Bronchus fibroblast of lung (primary cell): ENCODE measurements around the genes ACOT2, DLST and MLH3.

- RAMPAGE, long total RNA: start-site peak on the plus strand at chr14:73569286-73569294, 17 and 14 reads in 2 replicates
These were observed at the start of gene ACOT2 for GRCh38 chr14:73569010-73569644. ACOT2 (plus strand) TSS chr14:73569213.

GRCh38 chr14:73570104-73570349 is 1.0 kb downstream of the ACOT2 start:
- RAMPAGE, long total RNA: no peak

- RAMPAGE, long total RNA: no peak
These were observed 9.4 kb upstream of the ACOT4 start for GRCh38 chr14:73582298-73582596.

- RAMPAGE, long total RNA: no peak
These were observed 22.8 kb upstream of the PNMA1 start for GRCh38 chr14:73736795-73737642.

GRCh38 chr14:73737880-73738295 is 22.2 kb downstream of the MIDEAS start:
- RAMPAGE, long total RNA: no peak

DNA sequence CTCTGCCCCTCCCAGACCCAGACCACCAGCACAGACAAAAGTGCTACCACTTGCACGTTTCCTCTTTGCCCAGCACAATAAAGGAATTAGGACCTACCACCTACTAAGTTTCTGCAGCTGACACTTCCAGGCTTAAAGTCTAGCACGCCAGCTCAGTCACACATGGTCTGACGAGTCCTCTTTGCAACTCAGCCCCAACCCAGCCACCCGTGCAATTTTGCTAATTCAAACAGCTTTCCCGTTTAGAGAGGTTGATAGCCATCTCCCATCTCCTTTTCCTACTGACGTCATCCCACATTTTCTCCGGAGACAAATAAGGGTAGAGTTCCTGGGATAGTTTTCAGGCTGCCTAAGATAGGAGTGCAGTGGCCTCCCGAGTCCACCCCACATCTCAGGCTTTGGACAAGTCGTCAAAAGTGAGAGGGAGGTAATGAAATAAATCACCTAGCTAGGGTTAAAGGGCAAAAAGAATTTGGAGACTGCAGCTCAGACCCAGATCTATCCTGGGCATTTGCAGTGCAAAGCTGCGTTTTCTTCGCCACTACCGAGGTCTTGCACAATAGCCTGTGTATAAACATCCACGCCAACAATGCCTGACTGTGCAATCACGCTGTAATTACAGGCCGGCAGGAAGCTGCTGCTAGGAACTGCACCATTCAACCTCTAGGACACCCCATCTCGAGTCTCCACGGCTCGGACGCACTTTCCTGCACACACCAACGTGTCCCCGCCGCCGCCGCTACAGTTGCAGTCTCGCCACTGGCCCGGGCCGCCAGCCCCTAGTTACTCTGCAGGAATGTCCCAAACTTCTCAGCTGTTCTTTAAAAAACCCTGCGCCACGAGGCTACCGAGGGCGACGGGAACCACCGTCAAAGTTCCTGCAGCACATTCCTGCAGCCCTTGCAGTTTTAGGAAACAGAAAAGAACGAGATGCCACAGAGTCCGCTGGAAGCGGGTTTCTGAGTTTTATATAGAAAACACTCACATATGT is 25.6 kb upstream of the MIDEAS start:
- RAMPAGE, long total RNA: no peak

- RAMPAGE, long total RNA: no peak
These were observed 23.1 kb downstream of the ENTPD5 start for GRCh38 chr14:73995768-73996600.

- RAMPAGE, long total RNA: no peak
These were observed 49.2 kb downstream of the LIN52 start for GRCh38 chr14:74133670-74134717.

GRCh38 chr14:74500018-74501107 is 6.8 kb downstream of the ISCA2 start:
- RAMPAGE, long total RNA: no peak

DNA sequence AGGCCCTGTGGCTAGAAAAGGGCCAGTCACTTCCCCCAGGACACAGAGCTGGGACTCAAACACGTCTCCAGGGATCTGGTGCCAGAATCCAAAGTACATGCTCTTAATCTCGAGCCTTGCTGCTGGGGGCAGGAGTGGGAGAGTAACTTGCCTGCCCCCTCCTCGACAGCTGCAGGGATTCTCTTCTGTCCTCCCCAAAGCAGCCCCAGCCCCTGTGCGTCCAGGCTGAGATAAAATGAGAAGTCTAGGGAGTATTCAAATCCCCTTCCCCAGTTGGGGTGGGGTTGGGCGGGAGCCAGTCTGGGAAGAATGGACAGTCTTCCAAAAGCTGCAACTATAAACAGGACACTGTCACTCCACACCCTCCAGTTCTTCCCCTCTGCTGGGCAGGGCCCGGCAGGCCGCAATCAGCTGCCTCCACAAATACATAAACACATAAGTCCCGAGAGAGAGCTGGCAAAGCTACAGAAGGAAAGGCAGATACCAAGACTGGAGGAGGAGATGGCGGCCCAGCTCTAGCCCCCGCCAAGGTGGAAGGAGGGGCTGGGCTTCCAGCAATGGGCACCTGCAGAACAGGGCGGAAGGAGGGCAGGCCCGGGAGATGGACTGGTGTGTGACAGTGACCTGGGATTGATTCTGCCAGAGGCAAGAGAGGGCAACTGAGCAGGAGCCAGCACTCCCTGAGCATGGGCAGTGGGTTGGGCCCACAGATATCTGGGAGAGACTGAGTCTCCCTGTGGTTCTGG is 12.7 kb downstream of the LTBP2 start:
- RAMPAGE, long total RNA: no peak

GRCh38 chr14:74792566-74793056 is 29.5 kb downstream of the YLPM1 start:
- RAMPAGE, long total RNA: no peak

DNA sequence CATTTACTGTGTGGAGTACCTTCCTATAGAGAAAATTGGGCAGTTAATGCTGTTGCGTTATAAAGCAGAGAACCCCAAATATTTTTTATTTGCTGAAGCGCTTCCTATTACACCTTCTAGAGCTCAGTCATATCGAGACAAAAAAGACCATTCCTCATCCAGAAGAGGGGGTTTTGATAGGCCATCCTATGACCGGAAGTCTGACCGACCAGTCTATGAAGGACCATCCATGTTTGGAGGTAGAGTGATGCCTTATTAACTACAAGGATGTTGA is 48.3 kb downstream of the YLPM1 start:
- RAMPAGE, long total RNA: no peak

GRCh38 chr14:74881504-74882075 is at the start of gene DLST:
DLST (plus strand) TSS chr14:74881916.
- RAMPAGE, long total RNA: start-site peak on the plus strand at chr14:74881922-74881951, 67 and 132 reads in 2 replicates

DNA sequence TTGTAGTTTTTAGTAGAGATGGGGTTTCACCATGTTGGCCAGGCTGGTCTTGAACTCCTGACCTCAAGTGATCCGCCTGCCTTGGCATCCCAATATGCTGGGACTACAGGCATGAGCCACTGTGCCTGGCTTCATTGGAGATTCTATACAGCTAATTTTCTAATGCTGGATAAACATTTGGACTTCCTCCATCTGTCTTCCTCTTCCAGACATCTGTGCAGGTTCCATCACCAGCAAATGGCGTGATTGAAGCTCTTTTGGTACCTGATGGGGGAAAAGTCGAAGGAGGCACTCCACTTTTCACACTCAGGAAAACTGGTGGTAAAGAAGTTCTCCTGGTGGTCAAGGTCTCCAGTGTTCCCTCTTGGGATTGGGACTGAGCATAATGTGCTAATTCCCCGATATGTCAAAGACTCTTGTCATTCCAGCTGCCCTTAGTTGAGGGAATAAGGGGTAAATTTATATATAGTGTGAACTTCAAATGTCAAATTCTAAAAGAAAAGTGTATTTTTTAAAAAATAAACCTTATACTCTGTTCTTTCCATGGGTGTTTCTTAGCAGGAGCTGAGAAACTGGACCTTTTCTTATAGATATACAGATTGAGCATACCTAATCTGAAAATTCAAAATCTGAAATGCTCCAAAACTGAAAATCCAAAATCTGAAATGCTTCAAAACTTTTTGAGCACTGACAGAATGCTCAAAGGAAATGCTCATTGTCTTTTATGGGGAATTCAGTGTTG is 9.3 kb downstream of the DLST start:
- RAMPAGE, long total RNA: no peak

DNA sequence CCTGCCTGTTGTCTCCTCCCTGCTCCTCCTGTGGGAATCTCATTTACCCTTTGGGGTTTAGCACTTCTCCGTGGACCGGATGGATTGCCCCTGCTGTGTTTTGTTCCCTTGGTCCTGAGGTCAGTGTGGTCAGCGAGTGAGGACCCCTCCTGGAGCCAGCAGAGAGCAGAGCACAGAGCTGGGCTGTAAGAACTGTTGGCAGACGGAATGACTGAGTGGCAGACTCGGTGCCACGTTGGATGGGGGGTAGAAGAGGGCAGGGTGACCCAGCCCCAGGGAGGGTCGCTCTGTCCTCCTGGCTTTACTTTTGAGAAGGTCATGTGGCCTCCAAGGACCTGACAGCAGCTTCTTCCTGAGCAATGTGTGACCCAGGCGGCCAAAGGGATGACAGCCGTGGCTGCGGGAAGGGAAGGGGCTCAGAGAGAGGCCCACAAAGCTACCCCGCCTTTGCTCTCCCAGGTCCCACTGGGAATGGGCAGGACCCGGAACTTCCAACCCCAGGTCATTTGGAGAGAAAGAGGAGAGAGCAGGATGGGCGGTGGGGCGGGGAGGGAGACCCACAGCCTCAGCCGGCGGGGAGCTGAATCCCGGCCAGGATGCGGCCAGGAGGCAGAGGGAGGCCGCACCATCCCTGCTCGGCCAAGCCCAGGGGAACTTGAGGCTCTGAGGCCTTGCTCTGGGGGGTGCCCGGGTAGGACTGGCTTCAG is 613 bp downstream of the RPS6KL1 start:
- RAMPAGE, long total RNA: no peak

DNA sequence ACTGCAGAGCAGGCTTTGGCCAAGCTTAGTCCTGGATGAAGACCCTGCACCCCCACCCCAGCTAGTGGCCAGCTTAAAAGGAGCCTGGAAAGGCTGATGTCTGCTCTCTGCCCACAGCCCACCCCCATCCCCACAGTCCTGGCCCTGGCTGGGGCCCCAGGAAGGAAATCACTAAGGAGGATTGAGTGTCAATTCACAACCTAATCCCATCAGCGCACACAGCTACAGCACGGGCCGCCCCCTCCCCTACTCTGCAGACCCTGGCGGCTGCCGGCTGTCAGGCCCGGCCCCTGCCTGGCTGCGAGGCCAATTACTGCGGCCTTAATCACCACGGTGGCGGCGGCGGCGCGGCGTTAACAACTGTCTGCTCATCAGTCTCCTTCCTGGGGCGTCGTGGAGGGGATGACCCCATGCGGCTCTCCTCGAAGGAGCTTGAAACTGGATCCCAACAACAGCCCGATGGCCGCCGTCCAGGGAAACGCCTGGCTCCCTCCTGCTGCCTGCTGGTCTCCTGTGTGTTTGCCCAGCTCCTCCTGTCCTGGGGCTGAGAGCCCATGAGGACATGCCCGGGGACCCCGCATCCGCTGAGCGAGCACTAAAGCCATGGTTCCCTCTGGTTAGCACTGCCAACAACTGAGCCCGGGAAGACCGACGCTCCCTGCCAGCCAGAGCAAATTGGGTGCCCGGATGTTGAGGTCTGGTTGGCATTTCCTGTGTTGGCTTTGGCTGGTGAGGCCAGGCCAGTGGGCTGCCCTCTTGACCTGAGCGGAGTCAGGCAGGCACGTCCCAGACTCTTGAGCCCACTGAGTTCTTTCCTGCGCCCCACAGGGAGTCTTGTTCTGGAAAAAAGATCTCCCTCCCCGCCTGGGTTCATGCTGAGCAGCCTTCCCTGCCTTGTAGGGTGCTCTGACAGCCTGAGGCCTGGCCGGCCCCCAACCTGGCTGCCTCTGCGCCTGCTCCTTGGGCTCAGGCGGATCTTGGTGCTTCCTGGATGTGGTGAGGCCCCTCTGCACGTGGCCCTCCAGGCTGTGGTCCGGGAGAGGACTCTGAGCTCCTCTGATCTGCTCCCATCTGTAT is 21.8 kb upstream of the EIF2B2 start:
- RAMPAGE, long total RNA: no peak

DNA sequence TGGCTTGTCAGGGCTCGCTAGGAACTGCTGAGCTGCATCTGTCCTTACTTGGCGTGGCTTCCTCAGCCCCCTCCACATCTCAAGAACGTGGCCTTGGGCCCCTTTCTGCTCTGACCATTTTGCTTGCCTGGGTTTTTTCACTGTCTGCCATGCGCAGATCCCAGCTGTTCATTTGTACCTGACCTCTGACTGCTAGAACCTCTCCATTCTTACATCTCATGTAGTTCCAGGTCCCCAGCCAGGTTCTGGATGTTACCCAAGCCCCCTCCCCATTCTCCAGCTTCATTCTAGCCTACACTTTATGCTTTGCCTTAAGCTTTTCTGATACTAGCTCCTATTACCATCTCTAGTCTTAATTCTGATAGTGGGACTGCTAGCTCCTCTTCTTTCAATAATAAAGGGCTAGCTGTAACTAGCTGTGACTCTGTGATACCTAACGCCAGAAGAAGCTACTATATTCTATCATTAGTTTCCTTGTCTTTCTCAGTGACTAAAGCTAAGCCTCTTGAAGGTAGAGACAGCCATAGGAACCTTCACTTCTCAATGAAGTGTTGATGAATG is 11.5 kb downstream of the EIF2B2 start:
- RAMPAGE, long total RNA: no peak

DNA sequence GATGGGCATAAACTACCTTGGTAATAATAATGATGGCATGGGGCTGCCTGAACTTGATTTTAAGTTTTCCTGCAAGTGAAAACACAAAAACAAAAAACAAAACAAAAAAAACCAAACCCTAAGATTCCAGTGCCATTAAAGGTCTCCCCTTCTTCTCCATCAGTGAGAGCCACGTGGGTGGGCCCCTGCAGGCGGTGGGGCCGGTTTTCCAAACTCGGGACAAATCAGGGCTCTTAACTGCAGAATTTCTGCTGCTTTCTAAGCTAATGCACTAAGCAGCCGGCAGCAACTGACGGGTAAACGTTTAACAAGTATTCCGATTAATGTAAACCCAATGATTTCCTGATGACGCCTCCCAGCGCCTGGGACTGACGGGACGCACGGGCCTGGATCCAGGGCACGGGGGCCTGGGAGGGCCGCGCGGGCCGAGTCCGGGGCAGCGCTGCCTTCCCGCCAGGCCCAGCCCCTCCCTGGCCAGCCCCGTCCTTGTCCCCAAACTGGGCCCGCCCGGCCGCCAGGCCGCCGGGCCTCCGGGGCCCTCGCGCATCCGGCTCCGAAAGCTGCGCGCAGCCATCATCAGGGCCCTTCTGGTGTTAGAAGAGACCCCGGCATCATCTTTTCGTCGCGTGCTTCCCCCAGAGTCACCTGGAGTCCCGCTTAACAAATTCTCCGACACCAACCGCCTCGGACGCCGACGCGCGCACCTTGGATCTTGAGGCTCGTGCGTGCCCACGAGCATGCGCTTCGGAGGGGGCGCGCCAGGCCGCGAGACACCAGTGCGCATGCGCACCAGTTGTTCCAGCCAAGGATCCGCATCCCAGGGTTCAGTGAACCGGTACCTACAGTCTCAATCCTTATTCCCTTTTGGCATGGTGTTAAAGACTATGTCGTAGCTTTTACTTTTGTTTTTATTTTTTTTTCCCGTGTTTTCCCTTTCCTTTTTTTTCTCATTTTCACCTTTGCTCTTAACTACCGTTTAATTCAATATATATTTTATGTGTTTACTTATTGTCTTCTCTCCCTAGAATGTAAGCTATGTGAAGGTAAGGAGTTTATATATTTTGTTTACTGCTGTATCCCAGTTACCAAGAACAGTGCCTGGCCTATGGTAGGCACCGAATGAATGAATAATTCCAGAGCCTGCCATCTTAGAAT is at the start of gene MLH3:
Gene MLH3 (minus strand): TSS at position 733 of the 1,155 bp plus-strand sequence.
- RAMPAGE, long total RNA: no peak

- RAMPAGE, long total RNA: no peak
These were observed 7.6 kb upstream of the TMED10 start for GRCh38 chr14:75184015-75184404.

- RAMPAGE, long total RNA: no peak
These were observed 24.0 kb upstream of the TMED10 start for GRCh38 chr14:75200368-75200875.